Measurements from ENCODE around the genes ADORA2B and ZNF287.

DNA sequence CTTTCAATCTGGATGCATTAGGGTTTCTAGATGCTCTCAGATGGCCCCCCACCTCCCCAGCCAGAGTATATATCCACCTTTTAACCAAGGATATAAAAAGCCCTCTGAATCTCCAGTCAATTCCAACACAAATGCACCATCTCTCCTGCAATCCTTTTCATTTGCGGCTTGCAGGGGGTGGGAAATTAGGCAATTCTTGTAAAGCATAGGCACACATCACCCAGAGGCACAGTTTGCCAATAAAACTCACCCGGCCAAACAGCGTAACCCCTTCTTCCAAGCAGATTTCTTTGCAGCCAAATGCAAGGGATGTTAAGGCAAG, 261 bp downstream of the PMP22 start:
- RAMPAGE, long total RNA, result no peak
- RRBS, 2 experiments, result no CpG with 5 or more reads among the region's 3 CpGs
CAGE:
- cytosol, long polyA minus RNA, result no peak
- cytosol, long polyA plus RNA, result no peak
- long polyA plus RNA, result no peak
- nucleolus, long total RNA, result no peak
- nucleus, long polyA plus RNA, result no peak
- nucleus, long total RNA, result no peak

DNA sequence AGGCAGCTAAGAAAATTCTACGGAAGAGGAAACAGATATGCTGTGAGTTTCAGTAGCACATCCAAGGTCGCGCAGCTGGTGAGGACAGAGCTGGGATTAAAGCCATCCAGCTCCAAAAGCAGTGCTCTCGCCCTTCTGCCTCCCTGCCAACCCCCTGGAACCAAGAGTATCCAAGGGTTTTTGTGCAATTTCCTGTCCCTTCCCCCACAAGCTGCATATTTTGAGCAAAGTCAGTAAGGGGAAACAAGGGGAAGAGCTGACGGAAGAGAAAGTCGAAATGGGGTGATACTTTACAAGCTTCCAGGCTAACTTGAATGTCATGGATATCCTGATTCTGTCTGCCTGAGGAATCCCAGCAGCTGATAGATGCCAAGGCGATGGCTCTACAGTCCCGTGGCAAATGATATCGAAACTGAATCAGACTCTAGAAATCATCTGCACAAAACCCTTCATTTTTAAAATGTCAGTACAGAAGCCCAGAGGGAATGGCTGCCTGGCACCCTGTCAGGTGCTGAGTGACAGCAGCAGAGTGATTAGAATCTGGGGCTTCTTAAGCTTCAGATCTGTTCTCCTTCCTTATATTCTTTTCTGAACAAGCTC, 42.8 kb upstream of the TEKT3 start:
- RAMPAGE, long total RNA, result no peak
- RRBS, 2 experiments, result no CpG with 5 or more reads among the region's 9 CpGs
CAGE:
- cytosol, long polyA minus RNA, result no peak
- cytosol, long polyA plus RNA, result no peak
- long polyA plus RNA, result no peak
- nucleolus, long total RNA, result no peak
- nucleus, long polyA plus RNA, result no peak
- nucleus, long total RNA, result no peak

GRCh38 chr17:15398089-15398849, 56.9 kb upstream of the TEKT3 start:
- RAMPAGE, long total RNA, result no peak
- RRBS, 2 experiments, result no CpG with 5 or more reads among the region's 9 CpGs
CAGE:
- cytosol, long polyA minus RNA, result no peak
- cytosol, long polyA plus RNA, result no peak
- long polyA plus RNA, result no peak
- nucleolus, long total RNA, result no peak
- nucleus, long polyA plus RNA, result no peak
- nucleus, long total RNA, result no peak

DNA sequence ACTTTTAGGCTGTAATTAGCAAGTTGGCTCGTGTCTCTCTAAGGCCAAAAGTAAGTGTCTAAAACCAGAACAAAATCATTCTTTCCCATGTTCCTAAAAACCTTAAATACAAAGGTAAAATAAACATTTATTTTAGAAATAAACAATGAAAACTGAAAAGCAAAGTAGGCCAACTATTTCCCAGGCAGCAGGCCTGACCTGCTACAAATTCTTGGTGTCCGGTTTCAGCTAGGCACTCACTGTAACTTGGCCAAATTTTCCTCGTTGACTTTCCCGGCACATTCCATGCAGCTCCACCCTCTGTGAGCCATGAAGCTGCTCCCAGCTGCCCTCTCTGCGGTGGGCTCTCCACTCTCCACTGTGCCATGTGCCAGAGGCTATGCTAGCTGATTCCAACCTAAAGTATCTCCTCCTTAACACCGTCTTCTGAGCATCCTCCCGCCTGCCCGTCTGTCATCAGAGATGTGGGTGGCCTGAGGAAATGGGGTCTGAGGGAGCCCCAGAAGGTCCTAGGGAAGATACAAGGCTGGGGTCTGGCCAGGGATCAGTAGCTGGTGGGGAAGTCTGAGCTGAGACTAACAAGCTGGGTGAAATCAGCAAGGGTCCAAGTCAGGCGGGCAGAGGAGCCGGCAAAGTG, 4.0 kb downstream of the CDRT4 start:
- RAMPAGE, long total RNA, result no peak
- RRBS, 2 experiments, result 42 to 88% methylated on average over 2 of the region's 10 CpGs
CAGE:
- cytosol, long polyA minus RNA, result no peak
- cytosol, long polyA plus RNA, result no peak
- long polyA plus RNA, result no peak
- nucleolus, long total RNA, result no peak
- nucleus, long polyA plus RNA, result no peak
- nucleus, long total RNA, result no peak

DNA sequence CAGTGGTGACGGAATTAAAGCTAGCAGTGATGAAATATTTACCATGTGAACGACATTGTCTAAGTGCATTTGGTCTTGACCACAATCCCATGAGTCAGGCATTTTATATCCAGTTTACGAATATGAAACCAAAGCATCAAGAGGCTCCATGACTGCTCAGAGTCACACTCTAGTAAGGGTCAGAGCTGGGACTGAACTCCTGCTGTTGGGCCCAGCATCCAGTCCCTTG, 61.1 kb upstream of the ADORA2B start:
- RAMPAGE, long total RNA, result no peak
- RRBS, 2 experiments, result no CpG with 5 or more reads among the region's 3 CpGs
CAGE:
- cytosol, long polyA minus RNA, result no peak
- cytosol, long polyA plus RNA, result no peak
- long polyA plus RNA, result no peak
- nucleolus, long total RNA, result no peak
- nucleus, long polyA plus RNA, result no peak
- nucleus, long total RNA, result no peak

GRCh38 chr17:15944802-15945582, at the start of gene ADORA2B:
ADORA2B (plus strand) TSS chr17:15945130.
- RAMPAGE, long total RNA, result no peak
- RRBS, 2 experiments, result 2 to 3% methylated on average over 10 of the region's 85 CpGs
CAGE:
- cytosol, long polyA minus RNA, result no peak
- cytosol, long polyA plus RNA, result no peak
- long polyA plus RNA, result no peak
- nucleolus, long total RNA, result no peak
- nucleus, long polyA plus RNA, result no peak
- nucleus, long total RNA, result no peak

DNA sequence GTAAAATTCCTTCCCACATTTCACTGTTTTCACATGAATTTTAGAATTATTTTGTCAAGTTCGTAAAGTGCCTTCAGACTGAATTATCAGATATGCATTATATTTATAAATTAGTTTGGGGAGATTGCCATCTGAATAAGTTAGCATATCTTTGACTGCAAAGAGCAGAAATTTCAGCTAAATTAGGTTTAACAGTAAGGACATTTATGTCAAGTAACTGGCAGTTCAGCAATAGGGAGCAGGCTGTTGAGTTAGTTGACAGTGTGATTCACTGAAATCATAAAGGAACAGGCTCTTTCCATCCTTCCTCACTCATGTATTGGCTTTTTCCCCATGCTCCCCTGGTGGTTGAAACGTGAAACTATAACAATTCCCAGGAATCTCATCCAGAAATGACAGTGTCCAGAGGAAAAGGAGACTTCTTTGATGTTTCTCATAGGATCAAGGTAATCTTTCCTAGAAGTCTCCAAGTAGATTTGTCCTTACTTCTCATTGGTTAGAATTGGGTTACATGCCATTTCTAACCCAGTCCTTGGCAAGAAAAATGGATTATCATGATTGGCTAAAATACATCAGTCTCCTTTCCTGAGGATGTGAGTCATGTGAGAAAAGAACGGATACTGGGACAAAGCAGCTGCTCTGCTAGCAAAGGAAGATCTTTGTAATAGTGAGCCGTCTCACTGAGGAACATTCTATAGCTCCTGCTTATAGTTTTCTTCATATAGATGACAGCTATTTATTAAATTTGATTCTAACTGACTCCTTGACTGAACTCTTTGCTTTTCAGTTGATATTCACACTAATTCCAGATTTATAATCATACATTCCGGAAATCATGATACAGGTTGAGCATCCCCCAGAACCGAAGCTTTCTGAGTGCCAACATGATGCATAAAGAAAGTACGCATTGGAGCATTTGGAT, 14.4 kb downstream of the TTC19 start:
- RAMPAGE, long total RNA, result no peak
- RRBS, 2 experiments, result no CpG with 5 or more reads among the region's 7 CpGs
CAGE:
- cytosol, long polyA minus RNA, result no peak
- cytosol, long polyA plus RNA, result no peak
- long polyA plus RNA, result no peak
- nucleolus, long total RNA, result no peak
- nucleus, long polyA plus RNA, result no peak
- nucleus, long total RNA, result no peak

- RAMPAGE, long total RNA, result no peak
- RRBS, 2 experiments, result no CpG with 5 or more reads among the region's 3 CpGs
CAGE:
- cytosol, long polyA minus RNA, result no peak
- cytosol, long polyA plus RNA, result no peak
- long polyA plus RNA, result no peak
- nucleolus, long total RNA, result no peak
- nucleus, long polyA plus RNA, result no peak
- nucleus, long total RNA, result no peak
Observed at GRCh38 chr17:16061502-16062224, 62.0 kb downstream of the TTC19 start.

DNA sequence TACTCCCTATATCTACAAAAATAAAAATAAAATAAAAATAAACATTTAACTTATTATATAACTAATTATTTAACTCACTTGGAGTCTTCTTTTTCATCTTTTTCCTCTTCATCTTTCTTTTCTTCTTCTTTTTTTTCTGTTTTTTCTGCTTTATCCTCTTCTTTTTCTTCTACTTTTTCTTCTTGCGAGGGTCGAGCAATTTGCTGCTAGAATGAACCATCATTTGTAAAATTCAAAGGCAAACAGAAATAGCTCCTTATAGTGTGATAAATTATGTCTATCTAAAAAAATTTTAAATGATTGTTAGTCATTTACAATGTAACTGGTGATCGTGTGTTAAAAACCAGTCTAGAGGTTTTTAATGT, 89.3 kb downstream of the NCOR1 start:
- RAMPAGE, long total RNA, result no peak
- RRBS, 2 experiments, result no CpG with 5 or more reads among the region's 3 CpGs
CAGE:
- cytosol, long polyA minus RNA, result no peak
- cytosol, long polyA plus RNA, result no peak
- long polyA plus RNA, result no peak
- nucleolus, long total RNA, result no peak
- nucleus, long polyA plus RNA, result no peak
- nucleus, long total RNA, result no peak

- RAMPAGE, long total RNA, result no peak
- RRBS, 2 experiments, result no CpG with 5 or more reads among the region's 8 CpGs
CAGE:
- cytosol, long polyA minus RNA, result no peak
- cytosol, long polyA plus RNA, result no peak
- long polyA plus RNA, result no peak
- nucleolus, long total RNA, result no peak
- nucleus, long polyA plus RNA, result no peak
- nucleus, long total RNA, result no peak
Observed at GRCh38 chr17:16329166-16330039, 23.9 kb downstream of the CENPV start.

DNA sequence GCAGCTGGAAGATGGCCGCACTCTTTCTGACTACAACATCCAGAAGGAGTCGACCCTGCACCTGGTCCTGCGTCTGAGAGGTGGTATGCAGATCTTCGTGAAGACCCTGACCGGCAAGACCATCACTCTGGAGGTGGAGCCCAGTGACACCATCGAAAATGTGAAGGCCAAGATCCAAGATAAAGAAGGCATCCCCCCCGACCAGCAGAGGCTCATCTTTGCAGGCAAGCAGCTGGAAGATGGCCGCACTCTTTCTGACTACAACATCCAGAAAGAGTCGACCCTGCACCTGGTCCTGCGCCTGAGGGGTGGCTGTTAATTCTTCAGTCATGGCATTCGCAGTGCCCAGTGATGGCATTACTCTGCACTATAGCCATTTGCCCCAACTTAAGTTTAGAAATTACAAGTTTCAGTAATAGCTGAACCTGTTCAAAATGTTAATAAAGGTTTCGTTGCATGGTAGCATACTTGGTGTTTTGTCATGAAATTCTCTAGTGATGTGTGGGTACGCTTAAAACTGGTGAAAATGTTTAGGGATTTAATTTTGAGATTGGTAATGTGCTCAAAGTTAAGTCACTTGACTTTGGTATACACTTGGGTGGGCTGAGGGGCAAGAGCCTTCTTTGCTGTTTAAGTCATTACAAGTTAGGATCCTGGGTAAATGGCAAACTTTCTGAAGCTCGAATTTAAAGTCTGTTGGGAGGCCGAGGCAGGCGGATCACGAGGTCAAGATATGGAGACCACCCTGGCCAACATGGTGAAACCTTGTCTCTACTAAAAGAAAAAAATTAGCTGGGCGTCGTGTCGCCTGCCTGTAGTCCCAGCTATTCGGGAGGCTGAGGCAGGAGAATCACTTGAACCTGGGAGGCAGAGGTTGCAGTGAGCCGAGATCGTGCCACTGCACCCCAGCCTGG, 1.6 kb downstream of the UBB start:
- RAMPAGE, long total RNA, result no peak
- RRBS, 2 experiments, result no CpG with 5 or more reads among the region's 23 CpGs
CAGE:
- cytosol, long polyA minus RNA, result start-site peak on the plus strand centred at position 119 of the sequence, 10 bp wide, 18 reads
- cytosol, long polyA plus RNA, result no peak
- long polyA plus RNA, result no peak
- nucleolus, long total RNA, result no peak
- nucleus, long polyA plus RNA, result no peak
- nucleus, long total RNA, result no peak

DNA sequence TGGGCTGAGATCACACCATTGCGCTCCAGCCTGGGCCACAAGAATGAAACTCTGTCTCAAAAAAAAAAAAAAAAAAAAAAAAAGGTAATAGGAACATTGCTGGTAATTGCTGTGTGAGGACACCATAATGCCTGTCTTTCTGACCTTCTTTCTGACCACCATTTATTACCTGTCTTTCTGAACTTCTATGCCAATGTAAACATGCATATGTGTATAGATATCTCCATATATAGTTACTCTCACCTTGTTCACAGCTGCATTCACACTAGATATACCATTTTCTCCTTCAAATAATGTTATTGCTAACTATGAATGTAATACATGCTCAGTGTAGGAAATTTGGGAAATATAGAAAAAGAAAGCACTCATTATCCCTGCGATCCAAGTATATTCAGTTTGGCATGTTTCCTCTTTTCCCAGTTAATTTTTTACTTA, 6.8 kb downstream of the UBB start:
- RAMPAGE, long total RNA, result no peak
- RRBS, 2 experiments, result no CpG with 5 or more reads among the region's 2 CpGs
CAGE:
- cytosol, long polyA minus RNA, result no peak
- cytosol, long polyA plus RNA, result no peak
- long polyA plus RNA, result no peak
- nucleolus, long total RNA, result no peak
- nucleus, long polyA plus RNA, result no peak
- nucleus, long total RNA, result no peak

GRCh38 chr17:16438559-16438882, 23.1 kb downstream of the TRPV2 start:
- RAMPAGE, long total RNA, result no peak
- RRBS, 2 experiments, result 4 to 5% methylated on average over 1 of the region's 18 CpGs
CAGE:
- cytosol, long polyA minus RNA, result no peak
- cytosol, long polyA plus RNA, result no peak
- long polyA plus RNA, result no peak
- nucleolus, long total RNA, result start-site peak on the minus strand at chr17:16438629-16438640, 16 reads
- nucleus, long polyA plus RNA, result no peak
- nucleus, long total RNA, result no peak

DNA sequence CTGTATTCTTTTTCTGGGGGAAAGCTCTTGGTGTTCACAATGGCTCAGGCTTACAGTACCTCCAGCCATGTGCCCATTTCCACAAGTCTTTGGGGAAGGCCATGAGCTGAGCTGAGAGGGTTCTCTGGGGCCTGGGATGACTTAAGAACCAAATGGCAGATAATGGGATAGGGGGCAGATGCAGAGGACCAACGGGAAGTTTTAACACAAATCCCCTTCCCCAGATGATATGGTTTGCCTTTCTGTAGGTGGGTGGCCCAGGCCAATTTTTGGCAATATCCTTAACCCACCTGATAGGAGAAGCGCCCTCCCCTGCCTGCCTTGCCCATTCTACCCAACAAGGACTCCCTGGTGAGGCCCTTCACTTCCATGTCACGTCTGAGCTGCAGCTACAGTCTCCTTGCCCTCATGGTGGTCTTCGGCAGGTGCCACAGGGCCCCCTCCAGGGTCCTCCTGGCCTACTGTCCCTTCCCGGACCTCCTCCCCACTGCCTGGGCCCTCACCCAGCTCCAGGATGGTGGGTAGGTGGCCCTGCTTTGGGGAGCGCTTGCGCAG, 27.9 kb downstream of the TRPV2 start:
- RAMPAGE, long total RNA, result no peak
- RRBS, 2 experiments, result no CpG with 5 or more reads among the region's 7 CpGs
CAGE:
- cytosol, long polyA minus RNA, result no peak
- cytosol, long polyA plus RNA, result no peak
- long polyA plus RNA, result no peak
- nucleolus, long total RNA, result no peak
- nucleus, long polyA plus RNA, result no peak
- nucleus, long total RNA, result no peak

DNA sequence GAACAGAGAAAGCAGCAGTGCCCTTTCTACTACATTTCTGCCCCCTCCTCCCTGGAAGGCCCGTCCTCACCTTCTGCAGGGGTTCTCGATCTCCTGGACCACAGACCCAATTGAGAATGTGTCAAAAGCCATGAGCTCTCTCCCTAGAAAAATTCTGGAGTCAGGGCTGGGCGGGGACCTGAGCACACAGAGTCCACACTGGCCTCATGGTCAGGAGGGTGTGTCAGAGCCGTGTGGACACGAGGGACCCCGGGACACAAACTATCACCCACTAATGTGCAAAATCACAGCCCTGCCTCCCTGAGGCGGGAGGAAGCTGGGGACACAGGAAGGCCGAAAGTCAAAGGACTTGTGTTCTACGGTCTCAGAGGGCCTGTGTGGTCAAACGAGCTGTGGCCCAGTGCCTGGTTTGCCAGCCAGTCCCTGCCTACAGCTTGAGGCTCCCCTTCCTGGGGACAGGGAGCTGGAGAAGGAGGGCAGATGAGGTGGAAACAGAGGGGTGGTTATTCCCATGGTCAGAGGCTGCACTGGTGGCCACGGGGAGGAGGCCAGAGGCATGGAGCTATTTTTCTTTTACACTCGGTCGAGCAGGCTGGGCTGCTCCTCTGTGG, 27.4 kb downstream of the LRRC75A start:
- RAMPAGE, long total RNA, result no peak
- RRBS, 2 experiments, result no CpG with 5 or more reads among the region's 13 CpGs
CAGE:
- cytosol, long polyA minus RNA, result no peak
- cytosol, long polyA plus RNA, result no peak
- long polyA plus RNA, result no peak
- nucleolus, long total RNA, result no peak
- nucleus, long polyA plus RNA, result no peak
- nucleus, long total RNA, result no peak

DNA sequence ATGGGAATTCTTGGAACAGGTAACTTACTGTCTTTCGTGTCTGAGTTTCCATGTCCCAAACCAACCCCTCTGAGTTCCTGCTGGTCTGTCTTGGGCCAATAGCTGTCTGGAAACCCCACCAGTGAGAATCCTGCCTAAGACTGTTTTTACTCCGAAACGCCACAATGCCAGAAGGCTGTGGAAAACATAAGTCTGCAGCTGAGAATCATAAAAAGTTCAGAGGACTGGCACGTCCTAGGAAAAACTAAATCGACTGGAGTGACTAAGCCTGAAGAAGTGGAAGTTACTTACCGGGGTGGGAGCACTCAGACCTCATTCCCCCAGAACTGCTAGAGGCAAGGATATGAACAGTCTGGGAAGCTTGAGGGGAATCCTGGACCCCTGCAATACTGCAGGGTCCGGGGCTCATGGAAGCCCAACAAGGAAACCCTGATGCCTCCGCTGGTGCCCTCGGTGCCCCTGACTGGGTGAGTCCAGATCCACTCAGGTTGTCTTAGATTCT, 13.3 kb downstream of the LRRC75A start:
- RAMPAGE, long total RNA, result no peak
- RRBS, 2 experiments, result 50% methylated on average over 2 of the region's 9 CpGs; no CpG with 5 or more reads in 1 of the 2 experiments
CAGE:
- cytosol, long polyA minus RNA, result no peak
- cytosol, long polyA plus RNA, result no peak
- long polyA plus RNA, result no peak
- nucleolus, long total RNA, result no peak
- nucleus, long polyA plus RNA, result no peak
- nucleus, long total RNA, result no peak

- RAMPAGE, long total RNA, result no peak
- RRBS, 2 experiments, result no CpG with 5 or more reads among the region's 29 CpGs
CAGE:
- cytosol, long polyA minus RNA, result no peak
- cytosol, long polyA plus RNA, result no peak
- long polyA plus RNA, result no peak
- nucleolus, long total RNA, result no peak
- nucleus, long polyA plus RNA, result no peak
- nucleus, long total RNA, result no peak
Observed at GRCh38 chr17:16486122-16487435, 5.4 kb downstream of the LRRC75A start.

DNA sequence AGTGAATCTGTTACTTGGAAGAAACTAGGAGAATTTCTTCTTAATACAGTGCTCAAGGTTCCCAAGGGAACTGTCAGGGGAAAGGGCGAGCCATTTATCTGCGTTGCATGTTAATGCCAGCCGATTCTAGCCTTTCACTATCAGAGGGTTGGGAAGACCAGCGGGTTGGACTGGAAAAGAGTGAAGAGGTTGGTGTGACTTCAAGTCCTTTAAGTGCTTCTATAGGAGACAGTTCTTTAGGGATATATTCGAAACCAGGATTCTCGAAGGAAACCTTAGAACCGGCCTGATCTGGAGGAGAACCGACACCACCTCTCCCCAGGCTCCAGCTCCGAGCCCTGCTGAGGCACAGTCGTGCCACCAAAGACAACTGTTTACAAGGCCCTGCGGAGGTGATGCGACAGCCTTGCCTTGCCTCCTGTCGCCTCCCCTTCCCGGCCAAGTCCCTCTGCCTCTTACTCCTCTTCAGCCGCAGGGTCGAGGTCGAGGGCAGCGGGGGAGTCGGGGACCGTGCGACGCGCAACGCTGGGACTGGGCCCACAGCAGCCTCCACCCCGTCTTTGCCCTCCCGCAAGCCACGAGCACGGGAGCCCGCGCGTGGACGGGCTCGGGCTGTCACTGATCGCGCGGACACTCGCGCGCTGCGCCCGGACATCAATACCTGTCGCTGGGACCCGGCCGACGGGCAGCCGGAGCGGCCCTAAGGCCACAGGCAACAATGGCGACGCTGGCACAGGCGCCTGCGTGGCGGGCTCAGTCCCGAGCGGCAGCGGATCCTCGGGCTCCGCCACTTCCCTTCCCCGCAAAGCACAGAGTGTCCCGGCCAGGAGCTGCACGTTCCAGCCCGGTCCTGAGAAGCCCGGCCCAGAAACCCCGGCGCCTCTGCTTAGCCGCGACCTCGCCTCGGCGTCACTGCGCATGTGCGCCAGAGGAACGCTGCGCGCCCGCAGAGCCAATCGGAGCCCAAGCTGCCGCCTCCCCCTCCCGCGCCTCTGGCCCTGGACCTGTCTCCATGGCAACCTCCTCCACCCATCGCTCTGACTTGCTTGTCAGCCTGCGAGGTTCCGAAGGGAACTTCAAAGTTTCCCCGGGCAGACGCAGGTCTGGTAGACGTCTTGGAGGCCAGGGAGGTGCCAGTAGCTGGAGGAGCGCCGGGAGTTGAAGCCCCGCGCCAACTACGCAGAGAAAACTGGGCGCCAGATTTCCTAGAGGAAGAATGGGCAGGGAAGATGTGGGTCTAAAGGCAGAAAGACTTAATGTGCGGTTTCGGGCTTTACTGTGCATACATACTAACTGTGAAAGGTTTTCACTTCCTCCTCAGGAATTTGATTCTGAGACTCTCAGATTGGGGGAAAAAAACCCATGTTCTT, at the start of gene ZNF287:
Gene ZNF287, minus strand, starts transcription at position 914 of the 1,370 bp plus-strand sequence.
- RAMPAGE, long total RNA, result no peak
- RRBS, 2 experiments, result 2% methylated on average over 5 of the region's 93 CpGs
CAGE:
- cytosol, long polyA minus RNA, result no peak
- cytosol, long polyA plus RNA, result start-site peak on the minus strand centred at position 913 of the sequence, 30 bp wide, 46 and 45 reads in 2 replicates
- long polyA plus RNA, result start-site peak on the minus strand centred at position 894 of the sequence, 67 bp wide, 53 and 64 reads in 2 replicates
- nucleolus, long total RNA, result no peak
- nucleus, long polyA plus RNA, result start-site peak on the minus strand centred at position 913 of the sequence, 30 bp wide, 27 and 55 reads in 2 replicates
- nucleus, long total RNA, result no peak

DNA sequence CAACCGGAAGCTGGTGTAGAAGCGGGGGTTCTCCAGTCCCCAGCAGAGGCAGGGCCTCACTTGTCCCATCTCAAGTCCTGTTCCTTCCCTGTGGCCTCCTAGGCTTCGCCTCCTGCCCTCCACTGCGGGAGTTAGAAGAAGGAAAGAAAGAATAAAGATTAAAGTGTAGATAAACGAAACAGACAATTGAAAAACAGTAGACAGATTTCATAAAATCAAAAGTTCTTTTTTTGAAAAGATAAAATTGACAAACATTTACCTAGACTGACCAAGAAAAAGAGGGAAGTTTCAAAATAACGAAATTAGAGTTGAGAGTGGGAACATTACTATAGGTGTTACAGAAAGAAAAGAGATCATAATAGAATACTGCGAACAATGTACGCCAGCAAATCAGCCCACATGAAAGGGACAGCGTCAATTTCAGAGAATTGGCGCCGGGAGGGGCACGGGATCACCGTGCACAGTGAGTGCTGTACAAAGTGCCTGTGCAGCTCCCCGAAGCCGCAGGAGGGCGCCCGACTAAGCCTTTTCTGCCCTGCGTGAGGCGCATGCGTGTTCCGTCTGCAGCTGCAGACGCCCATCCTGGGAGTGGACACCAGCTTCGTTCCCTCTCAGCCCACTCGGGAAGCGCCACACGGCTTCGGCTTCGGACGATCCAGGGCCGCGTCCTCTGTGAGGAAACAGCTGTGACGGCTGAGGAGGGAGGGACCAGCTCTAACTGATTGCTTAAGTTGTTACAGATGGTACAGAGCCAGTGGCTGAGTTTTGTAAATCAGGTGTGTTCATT, 15.1 kb upstream of the ZNF287 start:
- RAMPAGE, long total RNA, result no peak
- RRBS, 2 experiments, result no CpG with 5 or more reads among the region's 32 CpGs
CAGE:
- cytosol, long polyA minus RNA, result no peak
- cytosol, long polyA plus RNA, result no peak
- long polyA plus RNA, result no peak
- nucleolus, long total RNA, result no peak
- nucleus, long polyA plus RNA, result no peak
- nucleus, long total RNA, result no peak

Measured in GM12878 (cell line).